Pericardium fibroblast (primary cell): ENCODE data around the gene CTPS1.

- RAMPAGE, long total RNA = no peak
Observed at GRCh38 chr1:40383523-40384148, 10.1 kb downstream of the SMAP2 start.

- RAMPAGE, long total RNA = no peak
Observed at GRCh38 chr1:40409520-40410005, 36.0 kb downstream of the SMAP2 start.

GRCh38 chr1:40410006-40411102 is 36.8 kb downstream of the SMAP2 start:
- RAMPAGE, long total RNA = no peak

GRCh38 chr1:40735952-40736483 is 44.5 kb downstream of the NFYC start:
- RAMPAGE, long total RNA = no peak

GRCh38 chr1:40807300-40807624 is 23.7 kb downstream of the KCNQ4 start:
- RAMPAGE, long total RNA = no peak

- RAMPAGE, long total RNA = no peak
Observed at GRCh38 chr1:40861589-40861978, 579 bp downstream of the CITED4 start.

GRCh38 chr1:40899282-40899988 is 37.3 kb upstream of the CITED4 start:
- RAMPAGE, long total RNA = no peak

DNA sequence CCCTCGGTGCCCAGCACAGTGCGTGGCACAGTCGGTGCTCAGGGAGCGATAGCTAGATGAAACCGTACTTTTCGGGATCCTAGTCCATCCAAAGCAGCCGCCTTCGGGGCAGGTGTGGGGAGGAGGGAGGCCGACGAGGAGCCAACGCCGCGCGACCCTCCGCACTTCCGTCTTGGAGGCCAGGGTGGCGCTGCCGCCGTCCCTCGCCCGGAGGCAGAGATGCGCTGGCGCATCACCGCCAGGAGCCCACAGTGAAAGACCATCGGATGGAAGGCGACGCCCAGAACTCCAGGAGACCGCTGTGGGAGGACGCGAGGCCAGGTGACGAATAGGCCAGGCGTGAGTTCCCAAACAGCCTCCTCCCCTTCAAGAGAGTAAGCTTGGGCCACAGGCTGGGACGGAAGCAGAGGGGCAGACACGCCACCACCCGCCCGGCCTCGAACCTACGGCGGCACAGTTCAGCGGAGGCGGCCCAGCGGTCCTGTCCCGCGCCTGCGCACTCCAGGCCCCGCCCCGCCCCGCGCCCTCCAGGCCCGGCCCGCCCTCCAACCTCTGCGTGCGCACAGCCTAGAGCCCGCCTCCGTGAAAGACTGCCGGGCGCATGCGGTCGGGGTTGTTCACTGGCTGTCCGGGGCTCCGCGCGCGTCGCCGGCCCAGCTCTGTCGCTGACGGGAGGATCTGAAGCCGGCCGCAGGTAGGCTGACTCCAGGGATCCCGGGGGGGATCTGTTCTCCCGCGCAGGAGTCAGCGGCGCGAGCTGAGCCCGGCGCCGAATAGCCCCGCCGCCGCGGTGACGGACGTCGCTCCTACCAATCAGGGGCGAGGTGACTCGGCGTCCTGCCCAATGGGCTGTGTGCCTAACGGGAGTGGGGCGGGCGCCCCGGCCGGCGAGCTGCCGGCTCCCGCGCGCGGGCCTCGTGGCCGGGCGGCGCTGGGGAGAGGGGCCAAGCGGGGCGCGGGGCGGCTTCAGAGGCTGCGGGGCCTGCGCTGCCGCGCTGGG is at the start of gene CTPS1:
Gene CTPS1, plus strand, starts transcription at position 561 of the 1,000 bp plus-strand sequence.
- RAMPAGE, long total RNA = no peak

- RAMPAGE, long total RNA = no peak
Observed at GRCh38 chr1:40997032-40997816, 17.7 kb downstream of the CTPS1 start.

GRCh38 chr1:41013609-41014274 is 7.8 kb downstream of the SLFNL1 start:
- RAMPAGE, long total RNA = no peak

DNA sequence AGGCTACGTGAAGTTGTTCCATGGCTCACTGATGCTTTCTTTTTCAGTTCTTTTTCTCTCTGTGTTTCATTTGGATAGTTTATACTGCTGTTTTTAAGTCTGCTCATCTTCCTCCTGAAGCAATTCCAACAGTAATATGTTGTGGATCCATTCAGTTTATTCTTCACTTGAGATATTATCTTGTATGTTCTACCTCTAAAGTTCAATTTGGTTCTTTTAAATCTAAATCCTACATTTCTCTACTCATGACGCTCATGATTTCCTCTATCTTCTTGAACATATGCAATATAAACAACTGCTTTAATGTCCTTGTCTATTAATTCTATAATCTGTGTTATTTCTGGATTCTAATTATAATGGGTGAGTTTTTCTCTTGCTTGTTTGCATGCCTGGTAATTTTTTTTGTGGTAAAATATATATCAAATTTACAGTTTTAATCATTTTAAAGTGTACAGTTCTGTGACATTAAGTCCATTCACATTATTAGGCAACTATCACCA is 107.3 kb upstream of the SLFNL1 start:
- RAMPAGE, long total RNA = no peak

GRCh38 chr1:41149439-41149890 is 92.6 kb downstream of the SCMH1 start:
- RAMPAGE, long total RNA = no peak

DNA sequence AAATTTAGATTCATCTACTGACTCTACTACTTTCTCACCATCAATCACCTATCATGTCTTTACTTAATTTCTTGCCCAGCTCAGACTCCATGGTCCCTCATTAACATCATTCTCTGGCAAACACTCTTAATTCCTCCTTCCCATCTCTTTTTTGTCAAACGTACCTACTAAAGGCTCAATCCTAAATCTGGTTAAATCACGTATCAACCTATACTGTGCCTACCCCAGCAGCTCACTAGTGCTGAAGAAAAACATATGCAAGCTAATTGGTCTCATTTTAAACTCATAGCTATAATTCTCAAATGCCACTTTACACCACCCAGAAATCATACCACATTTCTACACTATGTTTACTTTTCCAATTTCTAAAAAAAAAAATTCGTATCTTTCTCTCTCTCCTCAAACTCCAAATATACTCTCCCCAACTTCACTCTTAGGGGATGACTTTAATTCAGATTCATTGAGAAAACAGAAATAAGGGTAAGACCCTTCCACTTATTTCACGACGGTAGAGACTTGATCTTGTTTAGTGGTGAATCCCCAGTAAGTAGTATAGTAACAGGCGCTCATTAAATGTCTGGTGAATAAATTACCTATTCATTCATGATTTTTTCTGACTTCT is 78.0 kb downstream of the SCMH1 start:
- RAMPAGE, long total RNA = no peak

DNA sequence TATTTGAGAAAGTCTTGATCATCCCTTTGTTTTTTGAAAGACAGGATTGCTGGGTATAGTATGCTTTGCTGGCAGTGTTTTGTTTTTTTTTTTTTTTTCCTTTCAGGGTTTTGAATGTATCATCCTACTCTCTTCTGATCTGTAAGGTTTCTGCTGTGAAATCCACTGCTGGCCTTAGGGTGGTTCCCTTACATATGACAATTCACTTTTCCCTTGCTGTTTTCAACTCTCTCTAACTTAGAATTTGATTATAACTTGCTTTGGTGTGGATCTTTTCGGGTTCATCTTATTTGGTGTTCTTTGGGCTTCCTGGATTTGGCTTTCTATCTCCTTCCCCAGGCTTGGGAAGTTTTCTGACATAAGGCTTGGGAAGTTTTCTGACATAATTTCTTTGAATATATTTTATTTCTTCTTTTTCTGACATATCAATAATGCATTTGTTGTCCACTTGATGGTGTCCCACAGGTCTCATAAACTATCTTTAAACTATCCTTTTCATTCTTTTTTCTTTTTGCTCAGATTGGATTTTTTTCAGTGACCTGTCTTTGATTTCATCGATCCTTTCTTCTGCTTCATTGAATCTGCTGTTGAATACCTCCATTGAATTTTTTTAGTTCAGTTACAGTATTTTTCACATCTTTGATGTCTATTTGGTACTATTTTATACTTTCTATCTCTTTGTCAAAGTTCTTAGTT is 74.1 kb downstream of the SCMH1 start:
- RAMPAGE, long total RNA = no peak

- RAMPAGE, long total RNA = no peak
Observed at GRCh38 chr1:41239930-41240618, 2.0 kb downstream of the SCMH1 start.

- RAMPAGE, long total RNA = no peak
Observed at GRCh38 chr1:41357434-41357780, 115.3 kb upstream of the SCMH1 start.

DNA sequence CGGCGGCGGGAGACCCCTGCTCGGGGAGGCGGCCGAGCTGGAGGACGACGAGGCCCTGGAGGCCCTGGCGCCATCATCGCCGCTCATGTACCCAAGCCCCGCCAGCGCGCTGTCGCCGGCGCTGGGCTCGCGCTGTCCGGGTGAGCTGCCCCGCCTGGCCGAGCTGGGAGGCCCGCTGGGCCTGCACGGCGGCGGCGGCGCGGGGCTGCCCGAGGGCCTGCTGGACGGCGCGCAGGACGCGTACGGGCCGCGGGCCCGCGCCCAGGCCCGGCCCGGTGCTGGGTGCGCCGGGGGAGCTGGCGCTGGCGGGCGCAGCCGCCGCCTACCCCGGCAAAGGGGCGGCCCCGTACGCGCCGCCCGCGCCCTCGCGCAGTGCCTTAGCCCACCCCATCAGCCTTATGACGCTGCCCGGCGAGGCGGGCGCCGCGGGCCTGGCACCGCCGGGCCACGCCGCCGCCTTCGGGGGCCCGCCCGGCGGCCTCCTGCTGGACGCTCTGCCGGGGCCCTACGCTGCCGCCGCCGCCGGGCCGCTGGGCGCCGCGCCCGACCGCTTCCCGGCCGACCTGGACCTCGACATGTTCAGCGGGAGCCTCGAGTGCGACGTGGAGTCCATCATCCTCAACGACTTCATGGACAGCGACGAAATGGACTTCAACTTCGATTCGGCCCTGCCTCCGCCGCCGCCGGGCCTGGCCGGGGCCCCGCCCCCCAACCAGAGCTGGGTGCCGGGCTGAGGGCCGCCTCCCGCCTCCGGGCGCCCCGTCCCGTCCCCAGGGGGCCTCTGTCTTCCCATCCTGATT is 102.3 kb downstream of the EDN2 start:
- RAMPAGE, long total RNA = no peak

DNA sequence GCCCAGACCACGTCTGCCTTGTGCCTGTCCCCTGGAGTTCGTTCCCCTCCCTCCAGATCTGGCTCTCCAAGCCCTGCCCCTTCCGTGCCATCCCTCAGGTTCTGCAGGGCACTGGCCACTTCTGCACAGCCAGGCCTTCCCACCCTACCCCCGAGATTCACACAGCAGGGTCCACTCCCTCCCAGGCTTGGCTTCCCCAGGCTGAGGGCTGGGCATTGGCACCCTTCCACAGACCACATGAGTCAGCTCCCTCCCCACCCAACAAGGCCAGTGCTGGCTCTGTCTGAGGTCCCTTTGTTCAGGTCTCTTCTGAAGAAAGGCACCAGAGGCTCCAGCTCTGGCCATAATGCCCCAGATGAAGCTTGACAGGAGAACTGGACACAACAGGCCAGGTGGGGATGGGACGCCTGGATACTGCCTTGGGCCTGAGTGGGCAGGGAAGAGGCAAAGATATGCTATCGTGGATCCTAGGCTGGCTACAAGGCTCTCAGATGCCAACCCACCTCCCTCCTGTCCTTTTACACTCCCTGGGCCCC is 51.5 kb downstream of the EDN2 start:
- RAMPAGE, long total RNA = no peak

DNA sequence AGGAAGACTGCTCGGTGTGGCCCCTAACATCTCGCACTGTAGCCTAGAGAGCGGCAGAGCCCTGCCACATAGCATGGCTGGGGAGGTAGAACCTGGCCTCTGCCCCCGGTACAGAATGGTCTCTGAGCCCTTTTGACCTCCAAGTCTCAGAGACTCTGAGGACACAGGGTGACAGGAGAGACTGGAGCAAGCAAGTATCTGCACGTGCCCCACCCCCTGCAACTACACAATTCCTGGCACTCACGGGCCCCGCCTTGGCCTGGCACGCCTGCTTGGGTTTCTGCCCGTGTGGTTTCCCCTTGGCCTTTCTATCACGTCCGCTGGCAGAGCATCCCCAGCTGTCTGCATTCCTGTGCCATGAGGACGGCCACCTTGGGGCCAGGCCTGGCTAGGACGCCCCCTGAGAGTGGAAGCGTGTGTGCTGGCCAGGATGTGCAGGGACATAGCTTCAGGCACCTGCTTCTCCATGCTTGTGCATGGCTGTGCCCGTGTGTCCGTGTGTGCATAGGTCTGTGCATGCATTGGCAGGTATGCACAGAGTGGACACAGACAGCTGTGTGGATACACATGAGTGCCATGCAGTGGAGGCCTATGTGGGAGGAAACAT is 14.3 kb upstream of the EDN2 start:
- RAMPAGE, long total RNA = no peak

- RAMPAGE, long total RNA = no peak
Observed at GRCh38 chr1:41661346-41662081, 177.0 kb upstream of the EDN2 start.